Ascending aorta (tissue), 1 donor: ENCODE measurements around the gene ALDH1A1.

- PRO-cap = no peak
These were observed 183.0 kb upstream of the KLF9 start for GRCh38 chr9:70597455-70597907.

DNA sequence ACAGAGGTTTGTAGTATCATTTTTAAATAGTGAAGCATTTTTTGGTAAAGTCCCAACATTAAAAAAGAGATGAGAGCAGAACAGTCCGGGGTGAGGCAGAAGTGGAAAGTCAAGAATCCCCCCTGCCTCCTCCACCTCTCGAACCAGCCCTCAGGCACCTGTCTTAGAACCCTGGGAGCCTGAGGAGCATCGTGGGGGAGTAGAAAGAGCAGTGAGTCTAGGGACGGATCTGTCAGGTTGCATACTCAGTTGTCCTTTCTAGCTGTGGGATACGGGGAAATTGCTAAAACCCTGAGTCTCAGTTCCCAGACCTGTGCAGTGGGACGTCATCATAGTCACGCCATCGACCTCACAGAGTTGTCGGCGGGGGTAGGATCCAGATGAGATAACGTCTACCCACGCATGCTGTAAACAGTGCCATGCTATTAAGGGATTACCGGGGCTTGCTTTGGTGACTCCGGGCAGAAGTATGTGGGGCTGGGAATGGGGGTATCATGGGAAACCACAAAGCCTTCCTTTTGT is 186.5 kb upstream of the KLF9 start:
- PRO-cap = bidirectional peak, plus-strand start at position 454 of the sequence, minus-strand start at position 271 of the sequence

GRCh38 chr9:71279040-71279787 is 157.8 kb upstream of the TRPM3 start:
- PRO-cap = no peak

GRCh38 chr9:71734841-71735186 is 33.5 kb downstream of the CEMIP2 start:
- PRO-cap = no peak

- PRO-cap = no peak
These were observed 19.8 kb downstream of the GDA start for GRCh38 chr9:72168873-72169572.

DNA sequence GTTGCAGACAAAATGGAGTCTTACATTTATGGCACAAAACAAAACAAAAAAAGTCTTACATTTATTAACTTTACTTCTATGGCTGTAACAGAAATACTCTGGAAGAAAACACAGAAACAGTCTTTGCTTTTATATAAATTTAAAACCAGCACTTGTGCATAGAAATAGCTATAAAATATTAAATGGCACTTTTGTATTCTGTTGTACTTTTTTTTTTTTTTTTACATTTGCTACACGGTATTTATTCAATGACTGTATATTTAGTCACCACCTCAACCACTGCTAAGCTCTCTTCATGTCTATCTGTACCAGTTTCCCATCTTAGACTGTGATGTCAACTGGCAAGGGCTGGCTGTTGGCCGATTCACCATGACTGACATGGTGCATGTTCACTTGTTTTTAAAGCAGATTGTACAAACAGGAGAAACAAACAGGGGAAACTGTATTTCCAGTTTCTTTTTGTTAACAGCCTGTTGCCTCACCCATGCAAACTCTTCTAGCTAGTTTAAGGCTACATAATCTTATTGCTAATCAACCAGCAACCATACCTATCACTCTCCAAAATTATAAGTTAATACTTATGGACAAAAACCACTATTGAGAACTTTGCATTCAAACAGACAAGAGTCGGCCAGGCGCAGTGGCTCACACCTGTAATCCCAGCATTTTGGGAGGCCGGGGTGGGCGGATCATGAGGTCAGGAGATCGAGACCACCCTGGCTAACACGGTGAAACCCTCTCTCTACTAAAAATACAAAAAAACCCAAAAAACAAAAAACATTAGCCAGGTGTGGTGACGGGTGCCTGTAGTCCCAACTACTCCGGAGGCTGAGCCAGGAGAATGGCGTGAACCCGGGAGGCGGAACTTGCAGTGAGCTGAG is 13.4 kb downstream of the ZFAND5 start:
- PRO-cap = no peak

- PRO-cap = no peak
These were observed 66.2 kb upstream of the TMC1 start for GRCh38 chr9:72455089-72455704.

- PRO-cap = no peak
These were observed 203.5 kb downstream of the ALDH1A1 start for GRCh38 chr9:72749377-72749796.

GRCh38 chr9:72911519-72912320 is 41.1 kb downstream of the ALDH1A1 start:
- PRO-cap = no peak

DNA sequence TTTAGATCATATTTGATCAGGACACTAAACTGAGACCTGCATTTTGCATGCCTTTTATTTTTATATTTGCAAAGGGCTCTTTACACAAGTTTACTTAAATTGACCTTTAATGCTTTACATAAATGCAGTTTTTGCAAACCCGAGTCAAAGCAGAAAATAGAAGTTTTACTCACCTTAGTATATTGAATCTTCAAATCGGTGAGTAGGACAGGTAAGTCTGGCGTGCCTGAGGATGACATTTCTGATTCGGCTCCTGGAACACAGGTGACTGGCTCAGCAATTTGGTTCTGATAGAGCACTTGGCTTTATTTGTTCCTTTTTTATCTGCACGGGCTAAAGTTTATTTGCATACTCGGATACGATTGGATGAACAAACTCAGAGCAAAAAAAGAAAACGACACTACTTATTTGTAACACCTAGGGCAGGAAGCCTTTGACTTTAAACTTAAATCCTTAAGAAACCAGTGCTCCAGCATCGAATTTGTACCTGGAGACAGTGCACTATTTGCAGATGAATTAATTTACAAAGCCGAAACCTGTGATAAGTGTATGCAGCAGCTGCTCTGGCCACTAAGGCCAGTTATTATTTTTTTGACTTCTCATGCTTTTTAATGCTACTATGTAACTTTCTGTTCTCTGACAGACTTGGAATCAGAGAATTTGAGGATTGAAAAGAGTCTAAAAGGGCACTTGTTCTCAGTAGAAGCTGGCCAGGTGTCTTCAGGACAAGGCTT is at the start of gene ALDH1A1:
TSS of gene ALDH1A1 (minus strand) at position 292 of the 734 bp plus-strand sequence.
- PRO-cap = bidirectional peak, plus-strand start at position 407 of the sequence, minus-strand start at position 289 of the sequence

DNA sequence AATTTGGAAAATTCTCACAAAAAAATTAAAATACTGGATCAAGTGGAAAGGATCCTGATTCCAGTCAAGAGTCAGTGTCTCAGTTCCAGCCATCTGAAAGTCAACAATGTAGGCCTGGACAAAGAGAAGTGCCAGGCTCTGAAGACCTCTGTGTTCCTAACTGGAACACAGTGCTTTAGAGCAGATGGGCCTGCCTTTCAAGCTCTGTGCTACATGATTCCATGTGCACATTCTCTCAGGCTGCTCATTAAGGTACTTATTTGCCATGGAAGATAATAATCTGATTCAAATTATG is 30.2 kb upstream of the ALDH1A1 start:
- PRO-cap = no peak

GRCh38 chr9:74886795-74887766 is 640 bp downstream of the TRPM6 start:
- PRO-cap = no peak

DNA sequence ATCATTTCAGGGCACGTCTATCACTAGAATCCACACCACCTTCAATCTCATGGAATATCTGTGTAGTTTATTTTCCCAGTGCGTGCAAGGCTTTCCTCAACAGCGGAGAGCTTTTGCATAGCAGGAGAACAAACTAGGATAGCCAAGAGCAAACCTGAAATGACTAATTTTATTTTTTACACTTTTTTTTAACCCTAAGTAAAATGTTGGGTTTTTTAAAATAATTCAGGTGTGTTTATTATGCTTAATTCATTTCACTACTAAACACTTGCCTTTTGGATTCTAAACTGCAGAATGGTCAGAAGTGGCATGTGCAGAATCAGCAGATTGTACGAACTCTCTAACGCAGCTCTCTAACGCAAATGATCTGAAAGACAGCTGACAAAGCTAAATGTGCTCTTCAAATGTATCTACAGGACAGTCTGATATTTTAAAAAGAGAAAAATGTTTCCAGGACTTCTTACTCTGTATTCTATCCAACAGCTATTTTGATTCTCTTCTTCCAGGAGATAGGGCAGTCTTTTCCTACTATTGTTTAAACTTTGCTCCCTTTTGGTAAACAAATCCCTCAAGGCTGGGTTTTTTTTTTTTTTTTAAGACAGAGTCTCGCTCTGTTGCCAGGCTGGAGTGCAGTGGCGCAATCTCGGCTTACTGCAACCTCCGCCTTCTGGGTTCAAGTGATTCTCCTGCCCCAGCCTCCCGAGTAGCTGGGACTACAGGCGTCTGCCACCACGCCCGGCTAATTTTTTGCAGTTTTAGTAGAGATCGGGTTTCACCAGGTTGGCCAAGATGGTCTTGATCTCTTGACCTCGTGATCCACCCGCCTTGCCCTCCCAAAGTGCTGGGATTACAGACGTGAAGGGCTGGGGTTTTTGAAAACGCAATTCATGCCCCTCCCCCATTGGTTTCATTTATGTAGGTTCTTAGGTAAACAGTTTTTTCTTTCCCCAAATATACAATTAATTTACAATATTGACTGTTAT is 1.3 kb downstream of the NMRK1 start:
- PRO-cap = no peak

- PRO-cap = no peak
These were observed 58.5 kb downstream of the OSTF1 start for GRCh38 chr9:75146644-75147327.

DNA sequence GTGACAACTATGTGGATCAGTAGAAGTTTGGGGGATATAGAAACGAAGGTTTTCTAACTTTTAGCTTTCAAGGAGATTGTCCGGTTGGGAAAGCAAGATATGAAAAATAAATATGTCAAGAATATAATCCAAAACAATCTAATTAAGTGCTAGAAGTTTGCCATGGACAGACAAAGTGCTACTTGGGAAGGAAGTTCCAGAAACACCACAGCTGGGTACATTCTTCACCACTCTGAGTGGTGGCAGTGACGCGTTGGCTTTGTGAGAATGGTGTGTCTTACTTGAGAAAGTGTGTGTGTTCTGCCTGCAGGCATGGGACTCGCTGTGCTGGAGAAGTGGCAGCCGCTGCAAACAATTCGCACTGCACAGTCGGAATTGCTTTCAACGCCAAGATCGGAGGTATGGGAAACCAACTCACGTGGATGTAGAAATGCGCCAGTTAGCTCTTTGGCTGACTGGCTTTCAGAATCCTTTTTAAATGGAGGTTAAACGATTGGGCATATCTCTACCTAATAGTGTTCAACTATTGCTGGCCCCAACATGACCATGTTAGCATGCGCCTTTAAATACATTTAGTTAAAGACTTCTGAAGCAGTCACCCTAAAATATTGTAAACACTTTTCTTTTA is 177.3 kb downstream of the PCSK5 start:
- PRO-cap = no peak

- PRO-cap = bidirectional peak, plus-strand start at chr9:76256408, minus-strand start at chr9:76256229
These were observed 138.2 kb downstream of the RFK start for GRCh38 chr9:76255970-76256574.

DNA sequence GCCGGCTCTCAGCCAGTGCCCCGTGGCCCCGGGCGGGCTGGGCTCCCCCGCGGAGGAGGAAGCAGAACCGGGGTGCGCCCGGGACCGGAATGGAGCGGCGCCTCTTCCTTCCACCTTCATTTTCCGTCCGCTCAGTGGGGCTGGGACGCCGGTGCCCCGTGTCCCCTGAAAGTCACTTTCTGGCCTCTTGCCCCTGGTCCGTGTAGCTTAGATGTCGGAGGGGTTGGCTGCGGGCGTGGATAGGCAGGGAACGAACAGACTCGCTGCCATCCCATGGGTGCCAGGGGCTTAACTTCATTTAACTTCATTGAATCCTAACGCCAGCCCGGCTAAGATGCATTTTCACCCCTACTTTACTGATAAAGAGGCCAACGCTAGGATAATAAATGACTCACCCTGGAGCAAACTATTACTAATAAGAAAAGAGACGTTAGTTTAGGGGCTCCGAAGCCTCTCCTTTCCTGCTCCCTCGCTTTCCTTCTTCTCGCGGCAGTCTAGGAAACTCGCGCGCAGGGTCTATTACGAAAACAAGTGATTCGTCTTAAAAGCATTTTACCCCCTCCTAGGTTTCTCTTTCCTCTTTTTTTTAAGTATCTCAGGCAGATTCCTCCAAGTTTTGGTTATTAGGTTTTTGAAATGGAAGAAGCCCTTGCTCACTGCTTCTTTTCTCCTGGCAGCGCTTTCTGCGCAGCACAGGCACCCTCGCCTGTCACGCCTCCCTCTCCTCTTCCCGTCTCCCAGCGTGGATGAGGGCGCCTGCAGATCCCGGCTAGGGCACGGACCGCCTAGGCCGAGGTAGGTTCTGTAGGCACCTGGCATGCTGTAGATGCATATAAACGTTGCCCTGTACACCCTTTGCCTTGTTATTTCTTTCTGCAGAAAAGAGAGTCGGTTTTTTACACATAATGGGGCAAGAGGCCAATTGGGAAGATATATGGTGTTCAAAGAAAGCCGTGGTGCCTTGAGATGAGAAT is 688 bp downstream of the GCNT1 start:
- PRO-cap = no peak

- PRO-cap = no peak
These were observed 64.0 kb downstream of the GCNT1 start for GRCh38 chr9:76522929-76523494.

DNA sequence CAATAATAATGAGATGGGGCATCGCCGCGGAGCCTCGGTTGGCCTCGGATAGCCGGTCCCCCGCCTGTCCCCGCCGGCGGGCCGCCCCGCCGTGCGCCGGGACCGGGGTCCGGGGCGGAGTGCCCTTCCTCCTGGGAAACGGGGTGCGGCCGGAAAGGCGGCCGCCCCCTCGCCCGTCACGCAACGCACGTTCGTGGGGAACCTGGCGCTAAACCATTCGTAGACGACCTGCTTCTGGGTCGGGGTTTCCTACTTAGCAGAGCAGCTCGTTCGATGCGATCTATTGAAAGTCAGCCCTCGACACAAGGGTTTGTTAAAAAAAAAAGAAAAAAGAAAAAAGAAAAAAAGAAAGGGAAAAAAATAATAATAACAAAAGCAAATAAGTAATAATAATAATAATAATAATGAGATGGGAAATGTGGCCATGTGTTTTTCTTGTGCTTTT is 112.8 kb downstream of the GCNT1 start:
- PRO-cap = no peak

GRCh38 chr9:76613964-76614193 is 154.9 kb downstream of the GCNT1 start:
- PRO-cap = no peak